Mesangial cell (primary cell): ENCODE measurements around a stretch of chr22.

- RAMPAGE, long total RNA = no peak
Measured at GRCh38 chr22:32557477-32558100, 83.0 kb downstream of the FBXO7 start.

DNA sequence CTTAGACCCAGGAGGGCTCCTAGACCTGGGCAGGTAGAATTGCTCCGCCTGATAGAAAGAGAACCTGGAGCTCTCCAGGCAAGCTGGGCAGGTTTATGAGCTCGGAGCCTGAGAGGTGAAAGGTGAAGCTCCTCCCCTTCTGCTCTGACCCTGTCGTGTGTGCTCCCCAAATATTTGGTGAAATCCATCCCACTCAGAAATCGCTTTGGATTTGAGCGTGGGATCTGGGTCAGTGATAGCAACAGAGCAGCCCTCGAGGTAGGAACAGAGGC, 154.3 kb downstream of the FBXO7 start:
- RAMPAGE, long total RNA = no peak

GRCh38 chr22:32644157-32645280, 157.0 kb upstream of the TIMP3 start:
- RAMPAGE, long total RNA = no peak

DNA sequence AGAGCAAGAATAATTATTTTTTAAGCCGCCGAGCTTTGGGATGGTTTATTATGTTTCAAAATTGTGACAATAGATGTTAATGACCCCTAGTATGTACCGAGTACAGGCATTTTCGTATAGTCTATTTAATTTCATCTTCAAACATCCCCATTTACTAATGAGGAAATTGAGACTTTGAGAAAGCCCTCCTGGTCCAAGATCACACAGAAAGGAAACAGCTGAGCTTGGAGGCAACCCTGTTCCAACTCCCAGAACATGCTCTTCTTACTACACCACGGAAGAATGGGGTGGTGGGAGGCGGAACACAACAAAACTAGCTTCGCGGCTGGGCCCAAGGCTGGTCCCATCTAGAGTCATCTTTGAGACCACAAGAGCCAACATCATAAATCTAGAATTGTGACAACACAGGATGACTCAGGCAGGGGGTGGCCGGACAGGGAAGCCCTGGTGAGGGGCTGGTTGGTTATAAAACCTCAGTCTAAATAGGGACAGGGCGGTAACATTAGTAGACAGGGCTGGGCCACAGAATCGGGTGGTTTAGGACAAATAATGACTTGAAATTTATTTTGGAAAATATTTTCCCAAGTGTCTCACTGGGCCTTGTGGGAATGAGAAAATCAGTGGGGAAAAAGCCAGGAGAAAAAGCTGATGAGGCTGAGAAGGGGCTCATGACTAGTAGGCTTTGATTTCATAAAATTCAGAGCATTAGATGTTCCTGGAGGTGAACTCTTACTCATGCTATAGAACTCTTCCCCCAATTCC, 152.0 kb upstream of the TIMP3 start:
- RAMPAGE, long total RNA = no peak

GRCh38 chr22:32760624-32761345, 40.7 kb upstream of the TIMP3 start:
- RAMPAGE, long total RNA = no peak

- RAMPAGE, long total RNA = no peak
Measured at GRCh38 chr22:32810169-32810767, 8.8 kb downstream of the TIMP3 start.

DNA sequence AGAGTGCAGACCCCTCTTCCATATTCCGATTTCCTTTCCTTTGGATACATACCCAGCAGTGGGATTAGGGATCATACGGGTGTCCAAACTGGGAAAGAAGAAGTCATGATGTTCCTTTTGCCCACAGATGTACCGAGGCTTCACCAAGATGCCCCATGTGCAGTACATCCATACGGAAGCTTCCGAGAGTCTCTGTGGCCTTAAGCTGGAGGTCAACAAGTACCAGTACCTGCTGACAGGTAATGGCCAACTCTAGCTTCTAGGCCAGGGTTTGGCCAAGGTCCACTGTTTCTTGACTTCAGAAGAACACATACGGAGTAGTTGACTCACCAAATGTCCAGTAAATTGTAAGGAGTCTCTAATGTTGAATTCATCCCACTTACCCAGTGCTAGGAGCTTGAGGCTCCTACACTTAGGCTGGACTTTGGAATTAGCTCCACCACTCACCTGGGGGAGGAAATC, 55.6 kb downstream of the TIMP3 start:
- RAMPAGE, long total RNA = no peak

DNA sequence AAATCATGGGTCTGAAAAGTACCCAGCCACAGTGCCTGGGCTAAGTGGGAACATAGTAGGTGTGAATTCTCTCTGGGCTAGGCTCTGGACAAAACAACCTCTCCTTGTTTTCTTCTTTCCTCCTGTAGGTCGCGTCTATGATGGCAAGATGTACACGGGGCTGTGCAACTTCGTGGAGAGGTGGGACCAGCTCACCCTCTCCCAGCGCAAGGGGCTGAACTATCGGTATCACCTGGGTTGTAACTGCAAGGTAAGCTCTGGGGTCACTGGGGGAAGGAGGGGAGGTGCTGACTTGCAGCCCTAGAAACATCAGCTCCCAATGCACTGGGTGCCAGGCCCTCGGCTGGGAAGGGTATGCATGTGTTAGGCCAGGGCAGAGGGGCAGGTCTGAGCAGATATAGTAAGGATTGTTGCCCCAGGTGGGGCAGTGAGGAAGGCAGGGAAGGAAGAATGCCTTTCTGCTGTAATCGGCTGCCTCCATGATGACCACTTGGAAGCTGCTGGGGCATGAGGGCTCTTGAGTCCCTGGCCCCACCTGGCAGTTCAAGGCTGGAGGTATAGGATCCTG, 56.5 kb downstream of the TIMP3 start:
- RAMPAGE, long total RNA = no peak

GRCh38 chr22:32986867-32987843, 71.0 kb downstream of the SYN3 start:
- RAMPAGE, long total RNA = no peak

- RAMPAGE, long total RNA = no peak
Measured at GRCh38 chr22:33393429-33393833, 335.2 kb upstream of the SYN3 start.

- RAMPAGE, long total RNA = no peak
Measured at GRCh38 chr22:33614264-33614706, 306.0 kb downstream of the LARGE1 start.

DNA sequence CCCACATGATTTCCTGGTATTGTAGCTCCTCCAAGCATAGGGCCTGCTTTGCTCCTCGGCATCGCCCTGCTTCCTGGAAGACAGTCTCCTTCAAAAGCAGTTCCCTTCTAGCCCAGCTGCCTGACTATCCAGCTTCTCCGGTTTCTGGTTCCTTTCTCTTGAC, 261.4 kb downstream of the LARGE1 start:
- RAMPAGE, long total RNA = no peak

DNA sequence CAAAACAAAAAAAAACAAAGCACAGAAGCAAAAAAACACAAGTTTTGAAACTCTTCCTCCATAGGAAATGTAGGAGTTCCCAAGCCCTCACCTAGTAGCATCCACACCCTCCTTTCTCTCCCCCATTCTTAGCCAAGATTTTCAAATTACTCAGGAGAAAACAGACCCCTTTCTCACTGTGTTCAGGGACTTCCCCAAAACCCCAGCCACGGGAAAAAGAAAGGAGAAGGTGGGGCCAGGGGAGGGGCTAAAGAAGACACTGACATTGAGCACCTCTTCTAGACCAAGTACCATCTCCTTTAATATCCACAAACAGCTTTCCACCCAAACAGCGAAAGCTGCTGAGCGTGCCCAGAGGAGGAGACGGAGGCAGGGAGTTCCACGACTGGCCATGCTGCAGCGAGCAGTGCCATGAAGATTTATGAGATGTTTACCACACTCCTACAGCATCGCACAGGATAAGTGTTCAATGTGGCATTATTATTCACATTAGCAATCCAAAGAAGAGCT, 127.5 kb downstream of the LARGE1 start:
- RAMPAGE, long total RNA = no peak

GRCh38 chr22:33867232-33867478, 53.1 kb downstream of the LARGE1 start:
- RAMPAGE, long total RNA = no peak

- RAMPAGE, long total RNA = no peak
Measured at GRCh38 chr22:33869865-33870276, 50.4 kb downstream of the LARGE1 start.

DNA sequence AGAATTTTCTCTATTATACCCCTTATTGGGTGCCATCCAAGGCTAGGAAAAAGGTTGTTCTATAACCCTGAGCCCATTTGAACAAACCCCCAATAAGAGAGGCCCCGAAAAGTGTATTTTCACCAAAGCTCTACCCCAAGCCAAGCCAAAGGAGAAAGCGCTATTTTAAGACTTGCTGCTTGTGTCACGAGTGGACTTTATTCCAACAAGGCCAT, 11.4 kb downstream of the LARGE1 start:
- RAMPAGE, long total RNA = no peak

- RAMPAGE, long total RNA = no peak
Measured at GRCh38 chr22:33914065-33914741, 6.1 kb downstream of the LARGE1 start.

DNA sequence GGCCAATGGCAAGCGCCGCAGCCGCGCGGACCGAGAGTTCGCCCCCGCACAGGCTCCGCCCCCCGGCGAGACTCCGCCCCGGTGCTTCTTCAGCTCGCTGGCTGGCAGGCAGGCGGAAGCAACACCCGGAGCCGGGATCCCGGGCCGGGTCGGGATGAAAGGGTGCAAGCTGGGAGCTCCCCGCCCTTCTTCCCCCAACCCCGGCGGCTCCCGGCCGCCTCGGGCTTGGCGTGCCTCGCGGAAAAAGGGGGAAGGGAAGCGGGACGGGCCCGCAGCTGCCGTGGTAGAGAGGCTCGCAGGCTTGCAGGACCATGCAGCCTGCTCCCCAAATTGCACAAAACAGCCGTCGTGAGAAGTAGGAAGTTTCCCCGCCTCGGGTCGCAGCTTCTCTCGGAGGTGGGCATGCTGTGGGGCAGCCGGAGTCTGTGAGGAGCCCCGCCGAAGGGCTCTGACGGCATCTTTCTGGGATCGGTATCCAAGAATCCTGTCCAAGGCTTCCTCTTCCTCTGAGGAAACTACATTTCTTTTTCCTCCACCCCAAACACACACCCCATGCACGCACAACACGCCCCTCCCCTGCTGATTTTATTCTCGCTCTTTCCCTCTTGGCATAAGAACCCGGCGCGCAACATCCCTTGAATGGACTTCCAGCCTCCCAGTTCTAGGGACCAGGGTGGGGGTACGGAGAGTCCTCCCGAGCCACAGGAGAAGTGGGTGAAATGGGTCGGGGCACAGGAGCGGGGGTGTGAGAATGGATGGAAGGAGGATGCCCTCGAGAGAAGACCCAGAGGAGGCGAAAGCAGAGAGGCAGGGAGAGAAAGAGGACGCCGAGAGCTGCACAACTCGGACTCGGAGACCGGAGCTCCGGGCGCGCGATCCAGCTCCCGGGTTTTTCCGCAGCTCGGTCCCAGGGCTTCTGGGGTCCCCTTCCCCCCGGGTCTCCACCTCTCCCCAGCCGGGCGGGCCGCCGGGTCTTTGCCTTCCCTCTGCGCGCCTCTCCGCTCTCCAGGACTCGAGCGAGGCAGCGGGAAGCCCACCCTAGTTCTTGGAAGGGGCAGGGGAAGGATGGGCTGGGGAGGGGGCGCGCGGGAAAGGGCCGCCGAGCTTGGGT, 1.2 kb upstream of the LARGE1 start:
- RAMPAGE, long total RNA = no peak

GRCh38 chr22:34000954-34001662, 80.8 kb upstream of the LARGE1 start:
- RAMPAGE, long total RNA = no peak

DNA sequence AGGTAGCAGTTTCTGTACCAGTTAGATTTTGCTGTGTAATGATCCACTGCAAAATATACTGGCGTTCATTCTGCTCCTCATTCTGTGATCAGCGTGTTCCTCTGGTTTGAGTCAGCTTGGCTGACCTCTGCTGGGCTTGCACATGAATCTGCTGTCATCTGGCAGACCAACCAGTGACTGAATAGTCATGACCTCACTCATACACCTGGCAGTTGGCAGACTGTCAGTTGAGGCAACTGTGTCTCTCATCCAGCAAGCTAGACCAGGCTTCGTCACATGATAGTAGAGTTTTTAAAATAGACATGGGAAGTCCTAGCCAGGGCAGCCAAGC, 316.2 kb upstream of the LARGE1 start:
- RAMPAGE, long total RNA = no peak